Melanocyte of skin (primary cell): ENCODE measurements around a stretch of chr7.

DNA sequence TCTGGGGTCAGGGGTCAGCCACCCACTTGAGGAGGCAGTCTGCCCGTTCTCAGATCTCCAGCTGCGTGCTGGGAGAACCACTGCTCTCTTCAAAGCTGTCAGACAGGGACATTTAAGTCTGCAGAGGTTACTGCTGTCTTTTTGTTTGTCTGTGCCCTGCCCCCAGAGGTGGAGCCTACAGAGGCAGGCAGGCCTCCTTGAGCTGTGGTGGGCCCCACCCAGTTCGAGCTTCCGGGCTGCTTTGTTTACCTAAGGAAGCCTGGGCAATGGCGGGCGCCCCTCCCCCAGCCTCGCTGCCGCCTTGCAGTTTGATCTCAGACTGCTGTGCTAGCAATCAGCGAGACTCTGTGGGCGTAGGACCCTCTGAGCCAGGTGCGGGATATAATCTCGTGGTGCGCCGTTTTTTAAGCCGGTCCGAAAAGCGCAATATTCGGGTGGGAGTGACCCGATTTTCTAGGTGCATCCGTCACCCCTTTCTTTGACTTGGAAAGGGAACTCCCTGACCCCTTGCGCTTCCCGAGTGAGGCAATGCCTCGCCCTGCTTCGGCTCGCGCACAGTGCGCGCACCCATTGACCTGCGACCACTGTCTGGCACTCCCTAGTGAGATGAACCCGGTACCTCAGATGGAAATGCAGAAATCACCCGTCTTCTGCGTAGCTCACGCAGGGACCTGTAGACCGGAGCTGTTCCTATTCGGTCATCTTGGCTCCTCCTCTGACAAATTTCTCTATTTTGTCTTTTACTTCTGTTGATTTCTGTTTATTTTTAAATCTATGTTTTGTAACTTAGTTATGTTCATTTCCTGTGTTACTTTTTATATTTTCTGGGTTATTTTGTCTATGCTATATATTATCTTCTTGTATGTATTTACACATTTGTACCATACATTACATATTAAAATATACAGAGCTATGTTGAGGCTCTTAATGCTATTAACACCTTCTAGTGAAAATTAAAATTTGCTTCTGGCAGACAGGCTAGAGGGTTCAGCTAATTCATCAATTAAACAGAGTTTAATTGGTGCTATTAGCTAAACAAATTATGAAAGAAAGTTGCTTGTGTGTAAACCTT lies 97.4 kb upstream of the CNTNAP2 start:
- CAGE, long polyA plus RNA, 2 experiments = no peak in any of the 2 experiments

- CAGE, long polyA plus RNA, 2 experiments = no peak in any of the 2 experiments
These were observed 291.1 kb upstream of the C7orf33 start for GRCh38 chr7:148299357-148299912.

GRCh38 chr7:148447319-148447655 lies 143.3 kb upstream of the C7orf33 start:
- CAGE, long polyA plus RNA, 2 experiments = no peak in any of the 2 experiments

DNA sequence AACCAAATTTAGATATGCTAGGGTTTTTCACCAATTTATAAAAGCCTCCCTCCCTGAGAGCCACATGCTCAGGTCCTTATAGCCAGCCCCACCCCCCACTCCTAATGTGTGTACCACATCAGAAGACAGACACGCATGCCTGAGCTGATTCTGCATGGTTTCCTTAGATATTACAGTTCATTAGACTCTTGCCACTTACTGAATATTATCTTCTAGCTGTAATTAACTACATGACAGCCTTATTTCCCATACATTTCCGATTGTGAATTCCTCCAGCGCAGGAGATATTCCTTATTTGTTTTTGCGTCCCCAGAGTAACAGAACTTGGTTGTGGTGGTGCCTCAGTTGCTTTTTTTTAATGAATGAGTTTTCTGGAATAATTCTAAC lies 2.1 kb downstream of the CUL1 start:
- CAGE, long polyA plus RNA, 2 experiments = no peak in any of the 2 experiments

DNA sequence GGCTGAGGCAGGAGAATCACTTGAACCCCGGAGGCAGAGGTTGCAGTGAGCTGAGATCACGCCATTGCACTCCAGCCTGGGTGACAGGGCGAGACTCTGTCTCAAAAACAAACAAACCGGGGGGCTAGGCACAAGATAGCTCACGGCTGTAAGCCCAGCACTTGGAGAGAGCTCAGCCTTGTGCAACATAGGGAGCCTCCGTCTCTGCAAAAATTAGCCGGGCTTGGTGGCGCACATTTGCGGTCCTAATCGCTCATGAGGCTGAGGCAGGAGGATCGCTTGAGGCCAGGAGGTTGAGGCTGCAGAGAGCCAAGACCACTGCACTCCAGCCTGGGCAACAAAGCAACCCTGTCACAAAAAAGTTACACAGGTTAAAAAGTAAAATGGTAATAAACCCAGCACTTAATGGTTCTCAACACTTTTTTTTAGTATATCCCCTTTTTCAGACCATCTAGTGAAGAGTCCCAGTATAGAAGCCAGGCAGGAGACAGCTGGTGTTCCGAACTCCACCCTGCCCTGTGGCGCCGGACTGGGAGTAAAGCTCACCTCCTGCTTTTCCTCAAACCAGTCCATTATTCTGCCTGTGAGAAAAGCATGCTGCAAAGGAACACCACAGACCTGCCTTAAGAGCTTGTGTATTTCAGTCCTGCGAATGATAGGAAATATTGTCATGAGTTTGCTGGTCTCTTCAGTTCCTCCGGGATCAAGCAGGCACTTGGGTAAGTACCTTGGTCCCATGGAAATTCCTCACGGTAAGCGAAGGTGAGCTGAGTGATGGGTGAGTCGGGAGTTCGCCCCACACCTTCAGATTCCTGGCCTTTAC lies 81.1 kb downstream of the EZH2 start:
- CAGE, long polyA plus RNA, 2 experiments = no peak in any of the 2 experiments

DNA sequence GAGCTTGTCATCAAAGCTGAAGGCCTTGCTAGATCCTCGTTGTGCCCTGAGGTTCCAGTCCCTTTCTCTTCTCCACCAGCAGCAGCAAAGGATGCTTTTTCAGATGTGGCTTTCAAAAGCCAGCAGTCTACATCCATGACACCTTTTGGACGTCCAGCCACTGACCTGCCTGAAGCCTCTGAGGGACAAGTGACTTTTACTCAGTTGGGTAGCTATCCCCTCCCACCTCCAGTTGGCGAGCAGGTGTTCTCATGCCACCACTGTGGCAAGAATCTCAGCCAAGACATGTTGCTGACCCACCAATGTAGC lies 16.7 kb upstream of the ZNF282 start:
- CAGE, long polyA plus RNA, 2 experiments = no peak in any of the 2 experiments

GRCh38 chr7:149196691-149197111 lies 1.4 kb downstream of the ZNF282 start:
- CAGE, long polyA plus RNA, 2 experiments = no peak in any of the 2 experiments

- CAGE, long polyA plus RNA, 2 experiments = no peak in any of the 2 experiments
These were observed 10.7 kb downstream of the ZNF212 start for GRCh38 chr7:149250146-149250565.

GRCh38 chr7:149355066-149356214 lies 93.4 kb downstream of the ZNF783 start:
- CAGE, long polyA plus RNA, 2 experiments = no peak in any of the 2 experiments

- CAGE, long polyA plus RNA, 2 experiments = no peak in any of the 2 experiments
These were observed 85.2 kb downstream of the ZNF777 start for GRCh38 chr7:149375600-149376128.

DNA sequence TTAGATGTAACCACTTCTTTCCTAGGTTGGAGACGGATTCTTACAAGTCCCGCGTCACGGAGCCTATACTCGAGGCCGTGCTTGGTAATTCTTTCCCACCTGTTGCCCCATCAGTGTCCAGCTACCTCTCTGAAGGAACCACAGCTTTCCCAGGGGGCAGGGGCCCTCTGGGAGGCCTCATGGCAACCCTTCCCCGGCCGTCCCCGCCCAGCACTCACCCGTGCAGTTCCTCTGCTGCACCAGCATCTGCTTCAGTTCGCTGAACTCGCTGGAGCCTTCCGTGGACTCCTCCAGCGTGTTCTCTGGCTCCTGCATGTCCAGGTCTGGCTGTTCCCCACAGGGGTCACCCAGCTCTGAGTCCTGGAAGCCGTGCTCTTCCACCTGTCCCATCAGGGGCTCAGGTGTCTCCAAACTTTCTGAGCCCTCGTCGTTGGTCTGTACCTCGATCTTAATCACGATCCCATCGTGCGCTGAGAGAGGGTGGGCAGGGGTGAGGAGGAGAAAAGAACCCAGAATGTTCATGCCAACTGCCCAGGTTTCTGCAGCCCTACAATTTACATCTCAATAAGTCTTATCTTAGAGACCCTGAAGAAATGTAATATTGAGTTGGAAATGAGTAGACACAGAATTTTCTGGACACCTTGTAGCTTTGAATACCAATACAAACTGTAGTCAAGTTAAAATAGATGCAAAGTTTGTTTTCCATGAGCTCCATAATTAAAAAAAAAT lies 24.3 kb downstream of the ZNF777 start:
- CAGE, long polyA plus RNA, 2 experiments = no peak in any of the 2 experiments

DNA sequence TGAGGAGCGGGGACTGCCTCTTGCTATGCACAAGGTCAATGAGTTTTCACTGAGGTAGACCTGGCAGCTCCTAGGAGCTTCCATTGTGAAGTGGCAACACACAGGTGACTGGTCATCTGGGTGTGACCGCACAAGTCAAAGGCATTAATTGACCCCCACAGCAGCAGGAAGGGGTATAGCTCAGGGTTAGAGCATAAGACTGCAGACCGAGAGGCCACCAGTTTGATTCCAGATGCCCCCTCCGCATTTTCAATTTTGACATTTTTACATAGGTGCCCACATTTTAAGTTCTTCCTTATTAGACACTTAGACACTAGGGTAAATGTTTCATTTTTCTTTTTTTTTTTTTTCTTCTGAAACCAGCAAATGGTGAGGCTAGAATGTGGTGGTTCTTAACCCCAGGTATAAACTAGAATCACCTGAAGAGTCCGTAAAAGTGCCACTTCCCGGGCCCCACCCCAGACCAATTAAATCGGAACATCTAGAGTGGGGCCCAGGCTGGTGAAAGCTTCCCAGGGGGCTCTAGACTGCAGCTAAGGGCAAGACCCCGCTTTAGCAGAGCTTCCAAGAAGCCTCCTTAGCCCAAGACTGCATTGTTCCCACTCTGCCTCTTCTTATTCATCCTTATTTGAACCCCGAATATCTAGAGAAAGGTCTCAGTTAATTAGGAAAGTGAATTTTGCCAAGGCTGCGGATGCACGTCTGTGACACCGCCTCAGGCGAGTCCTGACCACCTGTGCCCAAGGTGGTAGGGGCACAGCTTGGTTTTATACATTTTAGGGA lies 106.1 kb upstream of the ZNF746 start:
- CAGE, long polyA plus RNA, 2 experiments = no peak in any of the 2 experiments

DNA sequence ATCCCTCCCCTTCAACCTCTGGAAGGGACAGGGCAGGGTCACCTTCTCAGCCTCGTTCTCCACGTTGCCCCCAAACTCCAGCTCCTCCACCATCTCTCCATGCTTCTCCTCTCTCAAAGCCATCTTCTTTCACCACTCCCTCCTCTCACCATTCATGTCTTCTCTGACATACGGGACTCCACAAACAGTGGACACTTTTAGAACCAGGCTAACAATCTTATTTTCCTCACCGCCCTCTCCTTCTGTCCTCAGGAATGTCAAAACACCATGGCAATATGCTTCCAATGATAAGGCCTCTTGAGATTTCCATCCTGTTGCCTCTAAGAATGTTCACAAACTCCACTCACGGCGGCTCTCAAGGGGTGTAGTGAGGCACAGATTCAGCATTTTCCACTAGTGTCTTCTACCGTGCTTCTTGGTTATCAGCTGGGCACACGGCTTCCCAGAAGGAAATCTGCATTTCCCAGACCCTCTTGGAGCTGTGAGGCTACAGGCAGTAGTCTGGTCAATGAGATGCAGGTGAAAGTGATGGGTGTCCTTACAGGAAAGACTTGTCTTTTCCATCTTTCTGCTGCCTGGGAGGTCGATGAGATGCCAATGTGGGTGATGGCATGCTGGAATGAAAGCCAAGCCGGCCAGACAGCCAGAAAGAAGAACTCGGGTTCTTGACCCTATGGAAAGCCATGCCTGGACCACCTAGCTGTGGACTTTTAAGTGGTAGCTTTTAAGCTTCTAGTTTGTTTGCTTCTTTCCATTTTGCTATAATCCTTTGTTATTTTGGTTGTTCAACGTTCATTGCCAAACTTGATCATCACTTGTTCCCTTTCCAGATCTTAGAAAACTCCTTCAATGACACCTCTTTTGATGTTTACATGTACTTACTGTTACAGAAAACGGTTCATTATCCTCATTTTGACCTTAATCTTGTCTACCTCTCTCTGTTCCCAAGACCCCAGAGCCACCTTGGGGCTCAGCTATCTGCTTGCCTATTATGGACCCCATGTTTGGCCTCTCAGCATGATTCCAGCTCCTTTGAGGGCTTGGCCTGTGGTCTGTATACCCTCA lies 108.5 kb upstream of the KRBA1 start:
- CAGE, long polyA plus RNA, 2 experiments = no peak in any of the 2 experiments

- CAGE, long polyA plus RNA, 2 experiments = no peak in any of the 2 experiments
These were observed 106.7 kb upstream of the KRBA1 start for GRCh38 chr7:149607648-149608919.

- CAGE, long polyA plus RNA, 2 experiments = no peak in any of the 2 experiments
These were observed 100.4 kb upstream of the KRBA1 start for GRCh38 chr7:149614183-149614849.

DNA sequence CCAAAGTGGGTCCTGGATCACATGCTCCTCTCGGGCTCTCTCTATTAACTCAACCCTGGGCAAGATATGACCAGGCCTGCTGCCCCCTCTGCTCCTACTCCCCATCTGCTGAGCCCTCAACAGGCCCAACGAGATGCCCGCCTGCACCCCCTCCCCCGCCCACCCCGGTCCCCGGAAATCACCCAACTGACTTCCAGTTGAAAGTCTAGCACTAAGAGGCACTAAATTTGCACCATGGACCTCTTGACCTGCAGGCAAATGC lies 79.0 kb upstream of the KRBA1 start:
- CAGE, long polyA plus RNA, 2 experiments = no peak in any of the 2 experiments

- CAGE, long polyA plus RNA, 2 experiments = no peak in any of the 2 experiments
These were observed 1.6 kb downstream of the ZNF467 start for GRCh38 chr7:149771456-149772579.

DNA sequence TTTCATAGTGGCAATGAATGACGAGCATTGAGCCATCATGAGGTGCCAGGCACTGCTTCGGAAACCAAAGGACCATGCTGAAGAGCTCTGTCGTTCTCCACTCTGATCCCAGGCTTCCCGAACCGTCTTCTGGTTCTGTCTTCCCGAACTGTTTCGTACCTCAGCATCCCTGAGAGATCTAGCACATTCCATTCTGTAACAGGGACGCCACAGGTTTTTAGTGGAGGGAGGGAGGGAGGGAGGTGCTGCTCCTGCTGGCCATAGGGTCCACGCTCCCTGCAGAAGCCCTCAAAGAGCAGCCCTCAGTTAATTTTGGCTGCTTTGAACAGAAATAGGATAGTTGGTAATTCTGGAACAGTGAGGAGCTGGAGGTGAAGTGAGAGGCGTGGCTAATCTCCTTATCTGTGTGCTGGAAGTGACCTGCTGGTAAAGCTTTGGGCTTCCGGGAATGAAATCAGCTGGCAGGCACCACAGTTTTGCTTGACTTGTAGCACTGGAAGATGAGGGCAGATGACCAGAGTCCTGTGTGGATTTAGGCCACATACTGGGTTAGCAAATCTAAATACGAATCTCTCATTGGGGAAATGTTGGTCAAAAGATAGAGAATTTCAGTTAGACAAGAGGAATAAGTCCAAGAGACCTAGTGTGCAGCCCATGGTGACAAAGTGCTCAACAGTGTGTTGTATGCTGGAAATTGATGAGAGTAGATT lies 10.2 kb downstream of the ATP6V0E2 start:
- CAGE, long polyA plus RNA, 2 experiments = no peak in any of the 2 experiments

DNA sequence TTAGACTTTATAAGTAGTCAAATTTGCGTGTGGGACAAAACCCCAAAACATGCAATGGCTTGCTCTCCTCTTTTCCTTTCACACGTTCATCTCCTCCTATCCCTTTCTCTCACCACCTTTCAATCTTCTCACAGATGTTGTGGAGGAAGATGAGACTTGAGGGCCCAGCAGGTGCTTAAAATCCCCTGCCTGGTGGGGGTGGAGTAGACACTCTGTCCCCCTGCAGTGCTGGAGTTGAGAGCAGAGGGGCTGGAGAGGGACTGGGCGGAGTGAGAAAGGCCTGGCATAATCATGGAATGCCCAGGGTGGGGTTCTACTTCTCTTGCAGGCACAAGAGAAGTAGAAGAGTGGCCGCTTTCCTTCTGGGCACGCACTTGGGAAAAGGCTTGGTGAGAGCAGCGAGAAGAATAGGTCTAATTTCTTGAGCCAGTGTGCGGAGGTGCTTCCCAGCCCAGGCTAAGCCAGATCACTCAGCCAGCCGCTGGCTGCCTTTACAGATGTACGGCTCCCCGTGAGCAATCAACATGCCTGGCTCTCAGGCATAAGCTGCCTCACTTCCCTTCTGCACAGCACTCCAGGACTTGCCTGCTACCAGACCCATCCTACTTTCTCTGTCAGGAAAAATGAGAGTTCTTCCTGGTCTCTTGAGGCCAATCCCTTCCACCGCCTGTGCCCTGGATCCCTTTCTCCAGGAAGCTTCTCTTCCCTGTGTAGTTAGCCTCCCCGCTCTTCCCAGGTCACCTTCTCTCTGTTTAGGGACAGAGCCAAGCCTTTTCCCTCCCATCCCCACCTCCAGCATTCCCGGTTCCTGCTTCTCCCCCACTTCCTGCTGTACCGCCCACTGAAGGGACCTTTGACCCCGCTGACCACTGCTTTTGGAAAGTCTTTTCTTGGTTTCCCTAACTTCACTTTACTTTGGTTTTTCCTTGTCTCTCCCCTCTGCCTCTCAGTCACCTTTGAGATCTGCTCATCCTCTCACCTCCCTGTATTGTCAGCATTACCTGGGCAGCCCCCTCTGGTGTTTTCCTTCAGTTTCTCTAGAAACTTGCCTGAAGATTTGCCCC lies 1.0 kb upstream of the ACTR3C start:
- CAGE, long polyA plus RNA, 2 experiments = no peak in any of the 2 experiments

GRCh38 chr7:150476605-150477164 lies 26.3 kb downstream of the GIMAP8 start:
- CAGE, long polyA plus RNA, 2 experiments = no peak in any of the 2 experiments